Parotid gland (tissue), 1 donor: ENCODE measurements around a stretch of chr12.

DNA sequence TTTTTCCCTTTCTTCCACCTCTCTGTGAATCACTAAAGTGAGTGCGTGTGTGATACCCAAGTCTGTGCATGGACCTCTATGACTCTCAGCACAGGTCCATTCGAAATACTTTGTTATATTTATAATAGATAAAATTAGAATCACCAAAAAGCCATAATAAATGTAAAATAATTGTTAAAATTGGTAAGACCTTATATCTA is 787.6 kb downstream of the TMEM132B start:
- PRO-cap: no peak

DNA sequence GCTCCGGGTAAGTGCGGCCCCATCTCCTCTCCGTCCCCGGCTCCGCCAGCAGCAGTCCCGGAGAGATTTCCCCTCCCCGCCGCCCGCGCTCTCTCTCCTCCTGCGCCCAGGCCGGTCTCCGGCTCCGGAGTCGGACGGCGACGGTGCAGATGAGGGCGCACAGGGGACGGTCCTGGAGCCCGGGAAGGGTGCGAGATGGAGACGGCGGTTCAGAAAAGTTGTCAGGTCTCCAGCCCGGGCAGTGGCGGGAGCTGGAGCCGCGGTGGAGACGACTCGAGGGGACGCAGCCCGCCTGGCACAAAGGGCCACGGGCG is 1540.3 kb downstream of the TMEM132B start:
- PRO-cap: no peak

GRCh38 chr12:127316938-127317347 is 950.0 kb upstream of the TMEM132C start:
- PRO-cap: no peak

DNA sequence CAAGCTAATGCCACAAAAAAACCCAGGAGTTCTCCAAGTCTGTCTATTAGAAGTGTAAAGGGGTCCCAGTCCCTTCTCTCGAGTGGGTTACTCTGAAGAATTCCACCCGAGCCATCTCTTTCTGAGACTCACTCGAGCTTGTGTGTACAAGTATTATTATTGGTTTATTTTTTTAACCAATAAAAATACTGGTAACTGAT is 437.5 kb upstream of the TMEM132C start:
- PRO-cap: no peak

DNA sequence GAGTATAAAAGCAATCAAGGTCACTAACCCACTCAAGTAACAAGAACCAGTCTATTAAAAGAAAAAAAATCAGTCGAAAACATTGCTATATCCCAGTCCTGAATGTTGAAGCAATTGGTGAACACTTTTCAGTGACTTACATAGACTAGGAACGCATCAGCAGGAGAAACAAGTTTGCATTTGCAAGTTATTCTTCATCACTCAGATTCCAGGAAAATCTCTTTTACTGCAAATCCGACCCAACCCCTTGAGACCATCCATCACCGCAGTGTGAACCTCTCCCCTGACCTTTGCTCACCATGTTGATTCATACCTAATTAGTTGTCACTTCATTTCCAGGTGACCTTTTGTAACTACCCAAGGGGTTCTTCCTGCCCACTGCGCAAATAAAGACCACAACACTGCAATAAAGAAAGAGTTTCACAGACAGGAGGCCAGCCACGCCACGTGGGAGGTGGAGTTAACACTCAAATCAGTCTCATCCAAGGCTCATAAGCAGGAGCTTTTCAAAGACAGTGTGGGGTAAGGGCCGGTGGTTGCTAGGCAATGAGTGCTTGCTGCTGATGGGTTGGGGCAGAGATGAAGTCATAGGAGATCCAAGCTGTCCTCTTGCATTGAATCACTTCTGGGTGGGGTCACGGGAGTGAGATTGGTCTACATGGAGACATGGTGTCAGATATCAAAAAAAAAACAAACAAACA is 241.3 kb upstream of the TMEM132C start:
- PRO-cap: no peak

- PRO-cap: no peak
Measured at GRCh38 chr12:128813761-128814332, 9.9 kb downstream of the SLC15A4 start.

DNA sequence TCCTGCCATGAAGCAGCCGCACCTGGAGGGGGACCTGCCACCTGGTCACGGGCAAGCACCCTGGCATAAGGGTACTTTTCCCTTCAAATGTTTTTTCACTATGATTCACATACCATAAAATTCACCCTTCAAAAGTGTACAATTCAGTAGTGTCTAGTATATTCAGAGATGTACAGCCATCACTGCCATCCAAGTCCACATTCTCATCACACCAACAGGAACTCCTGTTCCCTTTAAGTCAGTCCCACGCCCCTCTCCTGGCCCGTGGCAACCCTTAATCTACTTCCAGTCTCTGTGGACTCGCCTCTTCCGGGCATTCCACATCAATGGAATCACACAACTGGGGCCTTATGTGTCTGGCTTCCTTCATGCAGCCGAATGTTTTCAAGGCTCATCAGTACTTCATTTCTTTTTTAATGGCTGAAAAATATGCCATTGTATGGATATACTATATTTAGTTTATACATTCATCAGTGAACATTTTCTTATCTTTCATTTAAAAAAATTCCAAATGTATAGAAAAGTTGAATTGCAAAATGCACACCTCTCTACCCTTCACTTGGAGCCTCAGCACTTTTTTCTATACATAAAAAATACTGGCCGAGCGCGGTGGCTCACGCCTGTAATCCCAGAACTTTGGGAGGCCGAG is 5.1 kb downstream of the SLC15A4 start:
- PRO-cap: no peak

- PRO-cap: no peak
Measured at GRCh38 chr12:129299004-129299473, 445.8 kb downstream of the GLT1D1 start.

GRCh38 chr12:129381775-129382084 is 522.1 kb downstream of the TMEM132D start:
- PRO-cap: no peak

GRCh38 chr12:129780116-129780380 is 123.8 kb downstream of the TMEM132D start:
- PRO-cap: no peak

- PRO-cap: no peak
Measured at GRCh38 chr12:129821121-129821503, 82.7 kb downstream of the TMEM132D start.

- PRO-cap: no peak
Measured at GRCh38 chr12:129874536-129874840, 29.3 kb downstream of the TMEM132D start.

DNA sequence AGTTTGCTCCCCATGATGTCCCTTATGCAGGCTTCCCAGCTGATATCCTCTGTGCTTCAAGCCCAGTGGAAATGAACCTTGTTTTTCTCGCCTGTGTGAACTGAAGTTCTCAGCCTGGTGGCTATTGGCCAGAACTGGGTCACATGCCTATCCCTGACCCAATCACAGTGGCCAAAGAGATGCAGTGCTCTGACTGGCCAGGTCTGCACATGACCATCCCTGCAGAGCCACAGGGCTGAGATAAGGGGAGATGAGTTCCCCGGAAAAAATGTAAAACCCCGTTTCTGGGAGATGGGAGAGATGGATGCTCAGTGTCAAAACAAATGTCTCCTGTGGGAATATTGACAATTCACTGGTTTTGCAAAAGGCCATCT is 34.7 kb upstream of the FZD10 start:
- PRO-cap: no peak

GRCh38 chr12:130796862-130797361 is 42.1 kb downstream of the STX2 start:
- PRO-cap: no peak

DNA sequence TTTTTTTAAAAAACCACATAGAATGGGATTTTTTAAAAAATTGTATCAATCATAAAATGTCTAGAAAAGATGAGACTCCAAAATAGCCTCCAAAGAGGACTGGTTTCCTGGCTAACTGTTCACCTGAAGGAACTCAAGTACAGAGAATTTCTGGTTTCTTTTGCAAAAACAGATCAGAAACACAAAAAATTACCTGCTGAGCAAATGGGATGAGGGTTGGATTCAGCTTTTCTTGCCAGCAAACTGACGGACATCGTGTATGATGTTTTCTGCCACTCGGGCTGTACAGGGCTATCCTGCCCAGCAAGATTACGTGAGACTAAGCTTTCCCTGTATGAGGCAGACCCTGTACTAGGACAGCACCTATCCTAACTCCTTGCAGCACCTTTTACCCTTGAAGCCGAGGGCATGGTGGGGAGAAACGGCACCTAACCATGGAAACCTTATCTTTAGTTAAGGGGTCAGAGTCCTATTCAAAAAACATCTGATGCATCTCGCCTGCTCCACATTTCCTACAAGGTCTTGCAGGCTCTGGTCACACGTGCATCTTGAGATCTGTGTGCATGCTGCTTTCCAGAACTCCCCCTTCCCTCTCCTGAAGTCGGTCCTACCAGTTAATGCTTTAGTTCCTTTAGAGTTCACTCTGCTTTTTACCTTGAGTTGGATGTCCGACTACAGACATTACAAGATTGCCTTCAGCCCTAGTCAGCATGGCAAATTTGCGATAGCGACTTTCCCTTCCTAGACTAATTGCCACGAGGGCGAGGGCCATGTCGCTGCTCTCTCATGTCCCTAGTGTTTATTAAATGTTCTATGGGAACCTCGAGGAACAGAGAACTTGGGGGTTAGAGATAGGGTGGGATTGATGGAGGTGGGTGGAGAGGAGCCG is 6.4 kb downstream of the RAN start:
- PRO-cap: no peak

GRCh38 chr12:131163979-131164357 is 210.3 kb downstream of the ADGRD1 start:
- PRO-cap: no peak

GRCh38 chr12:131264512-131265066 is 310.9 kb downstream of the ADGRD1 start:
- PRO-cap: no peak

GRCh38 chr12:131267977-131268428 is 314.3 kb downstream of the ADGRD1 start:
- PRO-cap: no peak

DNA sequence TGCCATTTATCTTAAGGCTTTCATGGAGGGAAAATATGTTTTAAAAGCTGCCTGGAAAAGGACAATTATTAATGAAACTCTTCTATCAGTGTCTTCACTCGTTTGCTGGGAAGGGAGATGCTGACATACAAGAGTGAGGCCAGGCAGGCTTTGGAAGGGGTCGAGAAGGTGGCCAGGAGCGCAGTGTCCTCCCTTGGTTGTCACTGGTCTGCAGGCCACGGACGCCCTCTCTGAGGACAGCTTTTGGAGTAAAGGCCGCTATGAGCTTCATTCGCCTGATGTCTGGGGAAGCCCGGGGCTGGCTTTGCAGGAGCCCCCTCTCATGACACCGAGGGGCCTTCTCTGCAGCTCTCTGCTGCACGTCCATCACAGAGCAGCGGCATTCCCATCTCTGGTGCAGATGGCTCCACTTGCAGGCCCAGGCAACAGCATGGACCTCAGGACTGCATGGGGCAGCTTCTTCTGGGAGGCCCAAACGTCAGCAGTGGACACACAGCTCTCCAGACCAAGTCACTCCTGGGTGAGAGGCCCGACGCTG is 355.2 kb upstream of the SFSWAP start:
- PRO-cap: unidirectional peak, minus-strand start at position 354 of the sequence

DNA sequence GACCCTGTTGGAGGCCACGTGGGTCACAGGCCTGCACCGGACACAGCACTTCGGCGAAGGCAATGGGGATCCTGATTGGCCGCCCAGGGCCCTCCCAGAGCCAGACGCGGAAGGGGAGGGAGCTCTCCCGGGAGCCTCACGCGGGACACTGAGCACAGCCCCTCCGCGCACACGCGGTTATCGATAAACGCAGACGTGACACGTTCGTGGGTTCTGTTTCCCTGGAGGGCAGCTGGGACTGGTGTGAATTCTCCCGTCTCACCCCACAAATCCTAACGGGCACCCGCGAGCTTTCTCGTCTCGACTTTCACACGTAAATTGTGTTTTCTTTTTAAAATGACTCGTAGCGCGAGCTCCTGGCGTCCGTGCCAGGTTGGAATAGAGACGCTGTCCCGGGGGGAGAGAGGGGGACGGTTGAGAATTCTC is 49.7 kb upstream of the SFSWAP start:
- PRO-cap: no peak